Mucosa of descending colon (tissue), 1 donor: ENCODE data around the genes FYTTD1 and IQCG.

DNA sequence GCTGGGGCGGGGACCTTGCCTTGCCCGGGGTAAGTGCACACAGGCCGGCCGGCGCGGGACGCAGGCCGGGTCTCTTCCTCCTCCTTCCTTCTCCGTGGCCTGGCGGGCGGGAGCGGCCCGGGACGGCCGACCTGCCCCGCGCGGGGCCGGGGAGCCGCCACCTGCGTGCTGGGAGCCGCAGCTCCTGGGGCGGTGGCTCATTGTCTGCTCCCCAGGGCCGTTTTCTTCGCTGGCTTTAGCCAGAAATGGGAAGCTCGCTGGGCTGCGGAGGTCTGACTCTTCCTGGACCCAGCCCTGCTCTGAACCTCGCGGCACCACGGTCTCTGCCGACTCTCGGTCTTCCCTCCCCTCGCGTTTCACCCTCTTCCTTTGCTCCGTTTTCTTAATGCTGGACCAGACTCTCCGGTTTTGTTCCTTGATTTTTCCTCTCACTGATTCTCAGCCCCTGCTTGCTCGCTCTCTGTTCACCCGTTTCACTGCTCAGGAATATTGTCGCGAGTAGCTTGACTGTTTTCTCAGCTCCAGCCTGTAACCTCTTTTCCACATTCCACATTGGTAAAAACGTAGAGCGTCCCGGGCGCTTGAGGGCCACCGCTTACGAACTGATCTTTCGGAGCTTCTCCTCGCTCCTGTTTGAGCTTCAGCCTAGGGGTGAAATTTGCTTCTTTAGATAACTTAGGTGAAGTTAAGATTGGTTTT lies 621 bp downstream of the PAK2 start:
- PRO-cap = bidirectional peak, plus-strand start at position 242 of the sequence, minus-strand start at position 296 of the sequence; unidirectional peak, minus-strand start at position 478 of the sequence

- PRO-cap = no peak
Observed at GRCh38 chr3:196741335-196741677, 1.6 kb downstream of the PAK2 start.

GRCh38 chr3:196890076-196890903 lies 22.6 kb downstream of the SENP5 start:
- PRO-cap = no peak

- PRO-cap = no peak
Observed at GRCh38 chr3:196903974-196904427, 36.3 kb downstream of the SENP5 start.

DNA sequence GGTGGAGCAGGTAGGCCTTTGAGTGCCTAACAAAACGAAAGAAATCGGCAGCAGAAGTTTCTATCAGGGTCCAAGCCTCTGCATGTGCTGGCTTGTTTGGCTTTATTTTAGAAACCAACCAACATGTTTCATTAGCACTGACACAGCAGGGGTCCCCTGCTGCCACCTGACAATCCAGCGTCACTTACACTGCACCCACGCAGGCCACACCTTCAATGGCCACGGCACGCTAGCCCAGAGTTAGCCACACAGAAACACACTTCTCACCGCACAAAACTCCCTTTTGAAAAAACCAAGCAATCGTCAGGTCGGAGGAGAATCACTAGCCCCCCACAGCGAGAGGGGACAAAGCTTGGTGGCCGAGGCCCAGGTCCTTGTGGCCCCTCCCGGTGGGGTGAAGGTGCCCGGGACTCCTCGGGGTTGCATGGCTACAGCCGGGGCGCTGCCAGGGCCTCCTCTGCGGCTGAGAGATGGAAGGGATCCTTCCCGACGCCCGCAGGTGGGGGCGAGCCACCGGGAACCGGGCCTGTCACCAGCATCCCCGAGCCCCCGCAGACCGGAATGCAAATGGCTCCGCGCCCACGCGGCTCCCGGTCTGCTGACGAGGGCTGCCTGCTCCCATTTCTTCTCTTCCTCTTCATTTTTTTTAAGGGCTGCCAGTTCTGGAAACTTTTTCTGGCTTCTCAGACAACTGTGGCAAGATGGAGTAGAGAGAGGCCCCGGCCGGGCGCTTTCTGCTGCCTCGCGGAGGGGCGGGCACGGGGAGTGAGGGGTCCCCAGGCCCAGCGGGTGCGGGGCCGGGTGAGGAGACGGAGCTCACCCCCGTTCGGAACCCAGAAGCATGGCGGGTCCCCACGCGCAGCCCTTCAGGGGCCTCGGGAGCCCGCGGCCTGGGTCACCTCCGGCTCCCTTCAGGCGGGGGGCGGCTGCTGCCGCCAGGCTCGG lies 27.7 kb downstream of the MELTF start:
- PRO-cap = no peak

GRCh38 chr3:197022748-197023023 lies 6.9 kb downstream of the MELTF start:
- PRO-cap = no peak

GRCh38 chr3:197090631-197091400 lies 61.2 kb upstream of the MELTF start:
- PRO-cap = no peak

DNA sequence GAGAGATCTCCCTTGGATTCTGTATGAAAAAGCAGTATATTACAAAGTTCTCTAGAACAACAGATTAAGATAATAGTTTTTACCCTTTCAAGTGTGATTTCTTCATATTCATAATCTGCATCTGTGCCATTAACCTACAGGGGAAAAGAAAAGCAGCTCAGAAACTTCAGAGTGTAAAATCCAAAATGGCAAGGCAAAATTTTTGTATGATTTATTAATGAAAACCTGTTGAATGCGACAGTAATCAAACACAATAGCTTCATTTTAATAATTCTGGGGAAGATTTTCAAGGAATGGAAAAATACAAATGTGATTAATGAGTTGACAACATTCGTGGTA lies 113.0 kb upstream of the MELTF start:
- PRO-cap = no peak

DNA sequence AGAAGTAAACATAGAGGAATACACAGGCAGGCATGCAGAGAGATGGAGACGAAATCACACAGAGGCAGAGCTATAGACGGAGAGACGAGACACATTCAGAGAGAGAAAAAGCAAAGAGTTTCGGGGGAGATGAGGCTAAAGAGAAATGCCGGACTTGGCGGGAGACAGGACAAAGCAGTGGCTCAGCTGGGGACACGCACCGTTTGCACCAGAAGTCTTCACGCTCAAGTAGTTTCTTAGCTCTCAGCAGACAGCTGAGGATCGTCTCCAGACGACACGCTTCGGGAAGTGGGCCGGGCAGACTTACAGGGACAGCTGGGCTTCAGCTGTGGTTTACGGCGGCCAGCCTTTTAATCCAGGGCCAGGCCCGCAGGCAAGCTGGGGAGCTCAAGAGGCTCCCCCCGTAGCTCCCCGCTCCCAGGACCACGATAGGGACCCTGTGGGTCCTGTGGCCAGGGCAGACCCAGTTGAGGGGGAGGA lies 56.2 kb upstream of the DLG1 start:
- PRO-cap = unidirectional peak, minus-strand start at position 207 of the sequence

DNA sequence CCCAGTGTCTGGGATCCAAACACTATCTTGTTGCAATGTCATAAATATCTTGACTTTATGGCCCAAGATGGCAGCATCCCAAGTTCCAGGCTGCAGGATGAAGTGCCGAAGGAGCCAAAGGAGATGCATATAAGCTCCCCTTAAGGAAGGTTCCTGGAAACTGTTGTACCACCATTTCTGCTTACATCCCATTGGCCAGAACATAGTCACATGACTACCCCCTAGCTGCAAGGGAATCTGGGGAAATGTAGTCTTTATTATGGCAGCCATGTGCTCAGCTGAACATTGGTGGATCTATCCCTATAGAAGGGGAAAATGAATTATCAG lies 54.3 kb downstream of the BDH1 start:
- PRO-cap = bidirectional peak, plus-strand start at position 88 of the sequence, minus-strand start outside the sequence; bidirectional peak, plus-strand start at position 253 of the sequence, minus-strand start at position 104 of the sequence

GRCh38 chr3:197527521-197528255 lies 28.1 kb downstream of the BDH1 start:
- PRO-cap = no peak

DNA sequence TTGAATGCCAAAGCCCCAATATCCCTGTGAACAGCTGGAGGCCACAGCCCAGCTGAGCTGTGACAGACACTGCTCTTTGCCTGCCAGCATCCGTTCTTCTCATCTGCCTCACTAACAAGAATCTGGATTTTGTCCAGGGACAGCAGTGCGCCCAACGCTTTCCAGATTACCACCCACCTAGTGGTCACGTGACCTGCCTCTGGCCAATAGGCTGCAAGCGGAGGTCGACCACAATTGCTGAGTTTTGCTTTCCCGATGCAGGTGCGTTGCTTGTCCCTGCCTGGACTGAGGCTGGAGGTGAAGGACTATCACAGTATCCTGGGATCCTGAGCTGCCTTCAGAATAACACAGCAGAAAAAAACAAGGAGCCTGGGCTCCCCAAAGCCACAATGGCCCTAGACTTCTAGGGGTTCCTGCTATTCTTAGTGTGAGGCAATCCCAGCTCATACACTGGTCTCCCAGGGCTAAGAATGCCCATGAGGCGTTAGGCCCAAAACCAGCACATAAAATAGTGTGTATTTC lies 13.9 kb downstream of the BDH1 start:
- PRO-cap = no peak

GRCh38 chr3:197542665-197543057 lies 13.1 kb downstream of the BDH1 start:
- PRO-cap = no peak

DNA sequence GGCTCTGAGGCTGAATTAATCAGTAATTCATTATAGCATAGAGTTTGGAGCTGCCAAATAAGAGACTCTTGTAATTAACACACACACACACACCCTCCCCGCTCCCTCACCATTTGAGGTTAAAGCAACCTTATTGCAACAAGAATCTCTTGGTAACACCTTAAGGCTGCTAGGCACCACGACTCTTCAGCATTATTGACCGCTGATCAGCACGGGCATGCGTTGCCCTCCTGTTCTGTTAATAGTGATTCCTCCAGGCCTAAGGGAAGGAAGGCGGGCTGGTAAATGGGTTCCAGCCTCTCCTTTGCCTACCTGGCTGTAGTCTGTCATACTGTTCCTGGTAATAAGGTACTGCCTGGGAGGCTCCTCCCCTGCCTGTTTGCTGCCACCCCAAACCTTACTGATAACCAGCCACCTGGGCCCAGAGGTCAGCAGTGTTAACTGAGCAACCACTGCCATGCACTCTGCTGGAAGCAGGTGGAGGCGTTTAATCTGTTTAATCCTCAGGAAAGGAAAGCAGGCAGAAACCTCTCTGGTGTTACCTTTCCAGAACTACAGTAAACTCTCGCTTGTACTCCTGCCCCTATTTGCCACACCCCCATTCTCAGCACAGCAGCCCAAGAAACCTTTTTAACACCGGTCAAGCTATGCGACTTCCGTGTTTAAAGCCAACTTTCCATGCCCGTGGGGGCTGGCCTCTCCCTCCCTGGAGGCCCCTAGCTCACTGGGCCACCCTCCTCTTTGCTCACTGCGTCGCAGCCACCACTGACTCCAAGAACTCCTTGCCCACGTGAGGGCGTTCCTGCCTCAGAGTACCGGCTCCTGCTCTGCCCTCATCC lies 8.5 kb downstream of the BDH1 start:
- PRO-cap = bidirectional peak, plus-strand start at position 434 of the sequence, minus-strand start at position 318 of the sequence

DNA sequence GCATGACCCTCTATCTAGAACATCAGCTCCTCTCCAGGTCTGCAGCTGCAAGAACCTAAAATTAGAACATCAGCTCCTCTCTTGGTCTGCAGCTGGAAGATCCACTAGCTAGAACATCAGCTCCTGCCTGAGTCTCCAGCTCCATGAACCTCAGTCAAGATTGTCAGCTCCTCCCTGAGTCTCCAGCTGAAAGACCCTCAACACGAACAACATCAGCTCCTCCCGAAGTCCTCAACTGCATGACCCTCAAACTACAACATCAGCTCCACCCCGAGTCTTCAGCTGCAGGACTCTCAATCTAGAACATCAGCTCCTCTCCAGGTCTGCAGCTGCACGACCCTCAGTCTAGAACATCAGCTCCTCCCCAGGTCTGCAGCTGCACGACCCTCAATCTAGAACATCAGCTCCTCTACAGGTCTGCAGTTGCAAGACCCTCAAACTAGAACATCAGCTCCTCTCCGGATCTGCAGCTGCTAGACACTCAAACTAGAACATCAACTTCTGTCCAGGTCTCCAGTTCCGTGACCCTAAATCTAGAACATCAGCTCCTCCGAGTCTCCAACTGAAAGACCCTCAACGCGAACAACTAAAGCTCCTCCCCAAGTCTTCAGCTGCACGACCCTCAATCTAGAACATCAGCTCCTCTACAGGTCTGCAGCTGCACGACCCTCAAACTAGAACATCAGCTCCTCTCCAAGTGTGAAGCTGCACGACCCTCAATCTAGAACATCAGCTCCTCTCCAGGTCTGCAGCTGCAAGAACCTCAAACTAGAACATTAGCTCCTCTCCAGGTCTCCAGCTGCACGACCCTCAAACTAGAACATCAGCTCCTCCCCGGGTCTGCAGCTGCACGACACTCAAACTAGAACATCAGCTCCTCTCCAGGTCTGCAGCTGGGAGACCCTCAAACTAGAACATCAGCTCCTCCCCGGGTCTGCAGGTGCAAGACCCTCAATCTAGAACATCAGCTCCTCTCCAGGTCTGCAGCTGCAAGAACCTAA lies 85.5 kb upstream of the BDH1 start:
- PRO-cap = no peak

DNA sequence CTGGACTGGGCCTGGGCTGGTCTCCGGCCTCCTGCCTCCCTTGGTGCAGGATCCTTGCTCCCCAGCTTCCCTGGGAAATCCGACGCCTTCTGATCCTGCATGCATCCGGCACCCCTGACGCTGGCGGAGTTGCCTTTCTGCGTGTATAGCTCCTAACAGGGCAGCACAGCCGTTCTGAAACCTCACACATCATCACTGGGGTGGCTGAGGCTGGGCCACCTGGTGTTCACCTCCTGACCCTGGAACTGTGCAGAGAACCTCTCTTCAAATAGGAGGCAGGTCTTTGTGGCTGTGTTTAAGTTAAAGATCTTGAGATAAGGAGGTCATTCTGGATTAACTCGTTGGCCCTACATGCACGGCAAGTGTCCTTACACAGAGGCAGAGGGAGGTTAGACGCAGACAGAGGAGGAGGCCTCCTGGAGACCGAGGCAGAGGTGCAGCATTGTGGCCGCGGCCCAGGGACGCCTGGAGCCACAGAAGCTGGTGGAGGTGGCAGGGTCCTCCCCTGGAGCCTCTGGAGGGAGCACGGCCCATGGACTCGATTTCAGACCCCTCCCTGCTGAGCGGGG lies 77.5 kb downstream of the RUBCN start:
- PRO-cap = no peak

DNA sequence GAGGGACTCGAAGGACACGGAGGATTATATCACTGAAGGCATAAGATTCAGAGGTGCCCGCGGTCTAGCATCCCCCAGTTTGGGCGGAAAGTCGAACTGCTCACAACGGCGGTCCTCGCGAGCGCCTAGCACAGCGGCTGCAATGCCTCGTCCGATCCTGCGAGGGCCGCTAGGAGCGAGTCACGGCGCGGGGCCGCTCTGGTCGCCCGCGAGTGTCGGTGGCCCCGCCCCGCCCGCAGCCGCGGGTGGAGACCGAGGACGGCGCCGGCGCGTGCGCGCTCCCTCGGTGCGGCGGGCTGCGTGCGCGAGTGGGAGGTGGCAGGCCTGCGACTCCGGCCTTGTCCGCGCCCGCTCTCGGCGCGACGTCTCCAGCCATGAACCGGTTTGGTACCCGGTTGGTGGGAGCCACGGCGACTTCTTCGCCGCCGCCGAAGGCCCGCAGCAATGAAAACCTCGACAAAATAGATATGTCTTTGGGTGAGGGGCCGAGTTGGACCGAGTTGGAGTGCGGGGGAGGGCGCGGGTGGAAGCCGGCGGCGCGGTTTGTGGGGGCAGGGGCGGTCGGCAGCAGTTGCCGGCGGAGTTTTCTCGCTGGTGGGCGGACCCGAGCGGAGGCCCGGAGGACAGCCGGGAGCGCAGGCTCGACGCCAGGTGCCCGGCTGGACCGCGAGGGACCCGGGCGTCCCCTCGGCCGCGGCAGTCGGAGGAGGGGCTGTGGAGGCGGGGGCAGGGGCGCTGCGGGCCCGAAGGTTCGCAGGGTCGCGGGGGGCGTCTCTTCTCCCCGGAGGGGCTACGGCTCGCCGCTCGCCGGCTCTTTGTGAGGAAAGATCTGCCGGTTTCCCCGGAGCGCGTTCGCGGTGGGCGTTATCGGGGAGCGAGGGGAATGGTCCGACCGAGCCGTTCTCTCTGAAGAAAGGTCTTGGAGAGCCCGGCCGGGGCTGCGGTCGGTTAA lies at the start of gene FYTTD1:
Gene FYTTD1 (plus strand): TSS at position 286 of the 952 bp plus-strand sequence.
- PRO-cap = bidirectional peak, plus-strand start at position 286 of the sequence, minus-strand start at position 144 of the sequence; unidirectional peak, plus-strand start at position 570 of the sequence

GRCh38 chr3:197847790-197848205 lies 56.7 kb downstream of the LRCH3 start:
- PRO-cap = no peak

DNA sequence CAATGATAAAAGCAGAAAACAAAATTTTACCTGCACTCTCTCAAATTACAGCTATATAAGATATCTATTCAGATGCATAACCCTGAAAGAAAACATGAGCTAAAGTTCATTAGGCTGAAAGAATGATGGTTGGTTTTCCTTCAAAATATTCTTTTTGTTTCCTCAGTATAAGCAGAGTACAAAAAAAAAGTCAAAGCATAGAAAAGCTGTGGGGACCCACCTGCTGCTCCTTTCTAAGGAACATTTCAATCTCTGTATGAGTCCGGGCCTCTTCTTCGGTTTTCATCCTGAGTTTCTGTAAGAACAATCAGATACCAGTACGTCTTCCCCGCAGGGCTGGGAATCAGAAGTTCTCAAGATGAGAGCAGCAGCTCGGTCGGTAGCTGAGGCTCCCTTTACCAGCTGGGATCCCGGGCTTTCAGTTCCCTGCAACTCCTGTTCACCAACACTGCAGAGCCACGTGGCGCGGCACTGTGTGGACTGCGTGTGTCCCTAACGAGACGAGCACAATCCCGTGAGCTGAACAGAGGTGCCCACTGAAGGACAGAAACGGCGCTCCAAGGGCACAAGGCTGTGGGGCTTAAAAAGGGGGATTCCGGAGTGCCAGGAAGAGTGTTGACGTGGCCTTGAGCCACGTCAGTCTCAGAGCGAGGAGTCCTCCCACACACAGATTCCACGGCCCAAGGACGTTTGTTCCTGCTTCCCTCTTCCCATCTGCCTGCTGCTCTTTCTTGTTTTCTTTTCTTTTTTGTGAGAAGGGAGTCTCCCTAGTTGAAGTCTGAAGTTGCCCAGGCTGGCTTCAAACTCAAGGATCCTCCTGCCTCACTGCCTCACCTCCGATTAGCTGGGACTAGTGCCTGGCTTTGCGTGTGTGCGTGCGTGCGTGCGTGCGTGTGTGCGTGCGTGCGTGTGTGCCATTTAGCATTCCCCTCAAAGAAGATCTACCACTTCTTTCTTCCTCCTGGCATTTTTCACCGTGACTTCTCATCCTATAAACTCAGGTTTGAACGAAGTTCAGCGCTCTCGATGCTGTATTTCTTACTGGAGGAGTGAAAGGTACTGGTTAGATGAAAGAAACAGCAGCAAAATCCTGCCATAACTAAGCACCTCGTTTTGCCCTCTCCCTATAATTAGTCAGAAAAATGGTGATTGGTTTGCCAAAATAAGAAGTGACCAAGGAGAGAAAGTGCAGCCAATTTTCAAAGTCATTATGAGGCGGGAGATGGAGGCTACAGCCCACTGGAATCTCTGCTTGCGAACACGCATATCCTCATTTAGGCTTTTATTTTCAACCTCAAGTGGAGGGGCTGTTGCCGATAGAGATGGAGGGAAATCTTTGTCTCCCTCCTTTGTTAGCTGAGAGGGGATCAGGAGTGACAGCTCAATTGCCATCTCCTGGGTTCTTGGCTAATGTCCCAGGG lies 37.0 kb upstream of the RPL35A start:
- PRO-cap = unidirectional peak, minus-strand start at position 842 of the sequence

DNA sequence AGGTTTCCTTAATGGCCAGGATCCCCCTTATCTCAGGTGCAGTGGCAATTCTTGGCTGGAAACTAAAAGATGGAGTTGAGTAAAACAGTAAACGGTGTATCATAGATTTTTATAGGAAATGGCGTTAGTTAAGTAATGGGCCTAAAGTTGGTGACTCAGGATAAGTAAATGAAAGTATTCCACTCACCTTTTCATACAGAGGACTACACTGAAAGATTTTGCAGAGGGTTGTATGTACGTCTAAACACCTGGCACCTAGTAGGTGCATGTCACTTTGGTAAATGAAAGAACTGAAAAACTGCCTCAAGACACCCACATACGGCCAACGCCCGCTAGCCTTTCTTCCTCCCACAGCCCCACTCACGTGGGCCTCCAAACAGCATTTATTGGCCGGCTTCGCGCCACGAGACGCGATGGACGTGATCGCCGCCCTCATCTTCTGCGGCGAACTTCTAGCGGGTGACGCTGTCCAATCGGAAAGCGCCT lies at the start of gene IQCG:
Gene IQCG (minus strand): TSS at position 334 of the 486 bp plus-strand sequence.
- PRO-cap = bidirectional peak, plus-strand start outside the sequence, minus-strand start at position 358 of the sequence